ENCODE measurements around the genes SF3A1, SEC14L2 and RNF185.

DNA sequence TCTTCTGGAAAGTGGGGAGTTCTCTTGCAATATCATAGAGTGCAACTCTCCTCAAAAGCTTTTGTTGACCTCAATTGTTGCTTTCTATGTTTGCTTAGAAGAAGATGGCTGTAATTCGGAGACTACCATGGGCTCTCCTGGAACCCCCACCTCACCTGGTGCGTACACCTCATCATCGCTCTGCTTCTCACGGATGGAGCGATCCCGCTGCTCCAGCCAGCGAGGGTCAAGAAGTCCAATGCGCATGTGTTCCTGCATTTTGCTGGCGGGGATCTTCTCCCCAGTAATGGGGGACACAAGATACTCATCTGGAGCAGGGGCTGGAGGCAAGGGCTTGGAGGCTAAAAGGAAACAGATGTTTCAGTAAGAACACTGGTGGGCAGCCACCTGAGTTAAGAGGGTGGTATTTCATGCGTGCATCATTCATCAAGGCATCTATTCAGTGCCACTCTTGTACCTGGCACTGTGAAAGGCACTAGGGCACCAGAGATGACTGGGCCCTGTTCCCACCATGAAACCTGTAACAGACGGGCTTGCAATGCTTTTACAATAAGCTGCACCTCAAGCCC lies 13.4 kb upstream of the TBC1D10A start:
- RRBS, result no CpG with 5 or more reads among the region's 11 CpGs

DNA sequence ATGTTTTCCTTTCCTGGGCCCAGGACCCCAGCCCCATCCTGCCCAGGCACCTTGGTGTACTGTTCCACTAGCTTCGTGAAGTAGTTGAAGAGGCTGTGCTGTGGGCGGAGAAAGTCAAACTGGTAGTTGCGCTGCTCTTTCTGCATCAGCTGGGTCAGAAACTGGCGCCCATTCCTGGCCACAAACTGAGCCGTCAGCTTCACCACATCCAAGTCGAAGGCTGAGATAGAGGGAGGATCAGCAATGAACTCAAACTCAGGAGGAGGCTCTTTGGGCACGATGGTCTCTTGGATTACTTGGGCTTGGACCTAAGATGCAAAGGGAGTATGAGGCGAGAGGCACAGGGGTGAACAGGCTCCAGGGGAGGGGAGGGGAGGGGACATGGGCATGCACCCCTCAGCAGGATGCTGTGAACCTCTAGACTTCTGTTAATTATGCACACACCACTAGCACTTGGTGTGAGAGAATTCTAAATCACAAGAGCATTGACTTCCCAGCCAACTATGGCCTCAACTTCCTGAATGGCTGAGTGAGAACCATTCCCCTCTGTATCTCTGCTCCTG lies 11.7 kb downstream of the SF3A1 start:
- RRBS, result no CpG with 5 or more reads among the region's 8 CpGs

- RRBS, result 94% methylated on average over 2 of the region's 6 CpGs
Measured at GRCh38 chr22:30348143-30348578, 8.5 kb downstream of the SF3A1 start.

DNA sequence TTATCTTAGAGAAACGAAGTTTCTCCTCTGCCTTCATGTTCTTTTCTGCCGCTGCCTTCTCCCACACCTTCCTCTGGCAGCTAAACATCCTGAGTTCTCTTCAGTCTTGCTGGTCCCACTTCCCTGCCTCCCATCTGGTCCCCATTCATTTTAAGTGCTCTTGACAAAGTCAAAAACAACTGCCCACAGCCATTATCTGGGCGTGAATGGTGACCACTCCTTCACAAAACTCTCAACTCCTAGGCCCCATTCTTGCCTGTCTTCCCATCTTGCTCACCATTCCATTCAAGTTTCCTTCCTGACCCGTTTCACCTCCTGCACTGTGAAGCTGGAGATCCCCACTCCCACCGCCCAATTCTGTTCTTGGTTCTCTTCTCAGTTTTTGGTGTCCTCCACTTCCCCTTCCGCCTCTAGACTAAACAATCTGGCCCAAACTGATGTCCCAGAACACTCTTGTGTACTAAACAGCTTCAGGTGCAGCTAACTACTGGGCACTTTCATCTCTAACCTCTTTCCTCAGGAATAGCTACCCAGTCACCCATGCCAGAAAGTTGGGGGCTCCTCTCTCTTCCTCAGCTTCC lies 2.4 kb downstream of the SF3A1 start:
- RRBS, result no CpG with 5 or more reads among the region's 6 CpGs

GRCh38 chr22:30356266-30357254 lies at the start of gene SF3A1:
Gene SF3A1 (minus strand): TSS chr22:30356894.
- RRBS, result 1% methylated on average over 33 of the region's 97 CpGs

- RRBS, result no CpG with 5 or more reads among the region's 9 CpGs
Measured at GRCh38 chr22:30362369-30363151, 5.8 kb downstream of the CCDC157 start.

DNA sequence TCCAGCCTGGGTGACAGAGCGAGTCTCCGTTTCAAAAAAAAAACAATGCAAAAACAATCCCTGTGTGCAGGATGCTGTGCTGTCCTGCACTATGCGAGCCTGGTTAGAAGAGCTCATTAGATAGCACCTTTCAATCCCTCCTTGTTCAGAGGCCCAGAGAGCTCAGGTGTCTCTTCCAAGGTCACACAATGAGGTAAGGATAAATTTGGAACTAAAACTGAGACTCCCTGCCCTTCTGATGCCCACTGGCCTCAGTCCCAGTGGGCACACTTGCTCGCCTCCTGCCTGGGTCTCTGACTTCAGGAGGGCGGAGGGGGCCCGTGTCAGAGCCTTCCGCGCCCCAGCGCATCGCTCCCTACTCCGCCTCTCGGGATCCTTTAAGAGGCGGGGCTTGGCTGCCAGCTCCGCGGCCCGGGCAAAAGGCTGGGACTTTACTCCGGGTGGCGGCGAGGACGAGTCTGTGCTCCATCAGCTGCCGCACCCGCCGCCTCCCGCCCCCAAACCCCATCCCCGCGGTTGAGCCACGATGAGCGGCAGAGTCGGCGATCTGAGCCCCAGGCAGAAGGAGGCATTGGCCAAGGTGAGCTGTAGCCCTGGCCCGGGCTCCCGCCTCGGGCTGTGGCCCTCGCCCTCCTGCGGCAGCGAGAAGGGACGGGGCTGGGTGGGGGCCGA lies at the start of gene SEC14L2:
SEC14L2 (plus strand) TSS at position 428 of the 672 bp plus-strand sequence.
- RRBS, result no CpG with 5 or more reads among the region's 38 CpGs

DNA sequence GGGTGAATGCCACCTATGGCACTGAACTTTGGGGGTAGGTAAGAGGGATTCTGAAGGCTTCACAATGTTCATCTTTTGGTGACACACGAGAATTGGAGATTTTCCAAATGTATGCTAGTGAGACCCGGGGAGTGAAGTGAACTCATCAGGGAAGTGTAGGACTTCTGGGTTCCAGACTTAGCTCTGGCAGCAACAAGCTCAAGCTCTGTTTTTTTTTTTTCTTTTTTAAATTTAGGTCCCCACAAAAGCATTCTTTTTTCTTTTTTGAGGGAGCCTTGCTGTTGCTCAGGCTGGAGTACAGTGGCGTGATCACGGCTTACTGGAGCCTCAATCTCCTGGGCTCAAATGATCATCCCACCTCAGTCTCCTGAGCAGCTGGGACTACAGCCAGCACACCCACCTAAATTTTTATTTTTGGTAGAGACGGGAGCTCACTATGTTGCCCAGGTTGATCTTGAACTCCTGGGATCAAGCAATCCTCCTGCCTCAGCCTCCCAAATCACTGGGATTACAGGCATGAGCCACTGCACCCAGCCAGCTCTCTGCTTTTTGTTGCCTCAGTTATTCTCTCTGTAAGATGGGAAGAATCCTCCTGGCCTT lies 11.9 kb upstream of the MTFP1 start:
- RRBS, result no CpG with 5 or more reads among the region's 5 CpGs

DNA sequence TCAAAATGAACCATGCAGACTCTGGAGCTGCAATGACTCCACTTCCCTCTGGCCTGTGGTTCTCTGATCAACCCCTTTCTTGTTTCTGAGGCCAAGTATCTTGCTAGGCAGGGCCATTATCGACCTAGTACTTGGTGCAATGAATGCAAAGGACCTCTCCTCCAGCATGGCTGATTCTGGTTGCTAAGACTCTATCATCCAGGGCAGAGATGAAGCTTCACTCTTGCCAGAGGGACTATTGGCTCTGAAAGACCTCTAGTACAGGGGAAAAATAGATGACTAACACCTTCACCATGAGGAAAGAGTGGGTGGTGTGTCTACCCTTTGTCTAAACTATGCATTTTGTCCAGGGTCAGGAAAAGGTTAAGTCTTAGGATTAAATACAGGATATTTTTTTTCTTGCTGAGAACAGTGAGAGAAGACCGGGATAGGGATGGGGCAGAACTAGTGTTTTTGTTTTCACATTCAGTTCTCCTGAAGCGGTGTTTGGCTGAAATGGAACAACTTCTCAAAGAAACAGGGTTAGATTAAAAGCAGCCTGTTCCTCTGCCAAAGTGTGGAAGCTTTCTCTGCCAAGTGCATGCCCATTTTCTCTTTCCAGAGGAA lies 5.1 kb upstream of the MTFP1 start:
- RRBS, result no CpG with 5 or more reads among the region's 3 CpGs

DNA sequence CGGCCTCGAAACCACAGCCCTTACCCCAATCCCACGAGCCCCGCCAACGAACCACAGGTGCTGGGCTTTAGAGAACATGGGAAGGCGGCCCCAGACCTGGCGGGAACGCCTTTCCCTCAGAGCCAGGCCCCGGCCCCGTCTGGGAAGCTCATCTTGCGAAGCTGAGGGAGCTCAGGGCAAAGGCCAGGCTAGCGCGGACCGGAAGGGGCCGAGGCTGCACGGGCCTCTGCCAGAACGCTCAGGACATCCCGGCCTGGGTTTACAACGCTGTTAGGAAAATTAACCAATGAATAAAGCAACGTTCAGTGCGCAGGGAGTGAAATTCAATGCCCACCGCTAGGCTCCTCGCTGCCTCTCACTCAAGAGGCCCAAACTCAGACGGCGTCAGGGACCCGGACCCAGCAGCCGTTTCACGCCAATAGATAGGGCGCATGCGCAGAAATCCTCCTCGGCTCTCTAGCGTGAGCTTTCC lies 2.0 kb upstream of the MTFP1 start:
- RRBS, result 2% methylated on average over 10 of the region's 32 CpGs

- RRBS, result no CpG with 5 or more reads among the region's 15 CpGs
Measured at GRCh38 chr22:30878861-30879624, 89.5 kb downstream of the MORC2 start.

DNA sequence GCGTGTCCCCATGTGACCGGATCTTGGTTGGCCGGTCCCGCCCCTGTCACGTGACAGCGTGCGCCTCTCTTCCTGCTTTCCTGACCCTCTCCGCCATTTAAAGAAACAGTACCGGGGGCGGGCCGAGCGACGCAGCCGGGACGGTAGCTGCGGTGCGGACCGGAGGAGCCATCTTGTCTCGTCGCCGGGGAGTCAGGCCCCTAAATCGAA lies 472 bp upstream of the MORC2 start:
- RRBS, result 2% methylated on average over 9 of the region's 22 CpGs

GRCh38 chr22:31055511-31055909 lies 25.6 kb upstream of the SMTN start:
- RRBS, result no CpG with 5 or more reads among the region's 11 CpGs

- RRBS, result no CpG with 5 or more reads among the region's 11 CpGs
Measured at GRCh38 chr22:31102030-31103151, 5.0 kb downstream of the SELENOM start.

GRCh38 chr22:31108037-31108242 lies 572 bp upstream of the SELENOM start:
- RRBS, result no CpG with 5 or more reads among the region's 1 CpG

DNA sequence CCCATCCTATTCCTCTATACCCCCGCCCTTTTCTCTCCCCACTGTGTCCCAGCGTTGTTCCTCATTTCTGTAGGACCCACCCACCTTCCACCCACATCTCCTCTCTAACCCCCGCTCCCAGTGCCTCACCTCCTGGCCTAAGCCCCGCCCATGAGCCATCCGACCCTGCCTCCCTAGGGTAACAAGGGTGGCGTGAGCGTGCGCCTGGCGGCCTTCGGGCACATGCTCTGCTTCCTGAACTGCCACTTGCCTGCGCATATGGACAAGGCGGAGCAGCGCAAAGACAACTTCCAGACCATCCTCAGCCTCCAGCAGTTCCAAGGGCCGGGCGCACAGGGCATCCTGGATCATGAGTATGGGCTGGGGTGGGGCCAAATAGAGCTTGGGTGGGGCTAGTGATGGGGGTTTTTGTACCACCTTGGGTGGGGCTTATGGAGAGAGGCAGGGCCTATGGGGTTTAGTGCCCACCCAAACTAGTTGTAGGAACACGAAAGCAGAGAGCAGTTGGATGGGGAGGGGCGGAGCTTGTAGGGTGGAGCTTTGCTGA lies 4.5 kb downstream of the INPP5J start:
- RRBS, result no CpG with 5 or more reads among the region's 17 CpGs

GRCh38 chr22:31159860-31160749 lies at the start of gene RNF185:
Gene RNF185 (plus strand): TSS chr22:31160182.
- RRBS, result 2% methylated on average over 4 of the region's 57 CpGs

GRCh38 chr22:31243715-31244516 lies 31.8 kb downstream of the LIMK2 start:
- RRBS, result no CpG with 5 or more reads among the region's 6 CpGs

- RRBS, result 11% methylated on average over 5 of the region's 20 CpGs
Measured at GRCh38 chr22:31247721-31248825, 36.0 kb downstream of the LIMK2 start.

GRCh38 chr22:31271485-31272090 lies 20.7 kb downstream of the PIK3IP1 start:
- RRBS, result no CpG with 5 or more reads among the region's 3 CpGs